HGPS cell (cell line): ENCODE data around the genes SELENOW and TPRX1.

DNA sequence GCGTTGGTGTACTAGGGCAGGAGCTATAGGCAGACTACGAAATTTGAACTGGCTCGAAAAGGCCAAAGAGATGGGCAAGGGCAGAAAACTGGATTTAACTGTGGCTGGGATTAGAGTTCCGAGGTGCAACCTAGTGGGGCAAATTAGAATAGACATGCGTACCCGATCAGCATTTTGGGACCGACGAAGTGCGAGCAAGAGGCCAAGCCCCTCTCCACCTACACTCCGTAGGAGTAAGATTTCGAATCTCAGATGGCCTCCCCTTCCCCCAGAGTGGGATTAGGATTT lies 2.1 kb upstream of the INAFM1 start:
- RRBS, result no CpG with 5 or more reads among the region's 11 CpGs

DNA sequence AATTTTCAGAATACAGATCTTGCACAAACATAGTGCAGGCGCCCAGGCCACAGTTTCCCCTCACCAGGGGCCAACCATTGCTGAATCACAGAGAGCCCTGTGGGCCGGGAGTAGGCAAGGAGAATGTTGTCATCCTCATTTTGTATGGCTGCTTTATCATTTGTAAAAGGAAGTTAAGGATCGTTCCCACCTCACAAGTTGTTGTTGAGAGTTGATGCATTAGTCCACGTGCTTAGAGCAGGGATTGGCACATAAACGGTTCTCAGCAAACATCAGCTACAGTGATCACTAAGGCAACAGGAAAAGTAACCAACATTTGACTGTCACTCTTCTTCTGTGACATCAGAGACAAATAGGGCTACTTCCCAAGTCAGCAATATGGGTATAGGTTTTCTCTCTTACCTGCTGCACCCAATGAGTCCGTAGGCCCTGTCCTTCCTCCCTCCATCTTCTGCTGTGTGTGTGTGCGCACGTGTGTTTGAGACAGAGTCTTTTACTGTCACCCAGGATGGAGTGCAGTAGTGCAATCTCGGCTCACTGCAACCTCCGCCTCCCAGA lies 30.0 kb downstream of the MEIS3 start:
- RRBS, result no CpG with 5 or more reads among the region's 10 CpGs

DNA sequence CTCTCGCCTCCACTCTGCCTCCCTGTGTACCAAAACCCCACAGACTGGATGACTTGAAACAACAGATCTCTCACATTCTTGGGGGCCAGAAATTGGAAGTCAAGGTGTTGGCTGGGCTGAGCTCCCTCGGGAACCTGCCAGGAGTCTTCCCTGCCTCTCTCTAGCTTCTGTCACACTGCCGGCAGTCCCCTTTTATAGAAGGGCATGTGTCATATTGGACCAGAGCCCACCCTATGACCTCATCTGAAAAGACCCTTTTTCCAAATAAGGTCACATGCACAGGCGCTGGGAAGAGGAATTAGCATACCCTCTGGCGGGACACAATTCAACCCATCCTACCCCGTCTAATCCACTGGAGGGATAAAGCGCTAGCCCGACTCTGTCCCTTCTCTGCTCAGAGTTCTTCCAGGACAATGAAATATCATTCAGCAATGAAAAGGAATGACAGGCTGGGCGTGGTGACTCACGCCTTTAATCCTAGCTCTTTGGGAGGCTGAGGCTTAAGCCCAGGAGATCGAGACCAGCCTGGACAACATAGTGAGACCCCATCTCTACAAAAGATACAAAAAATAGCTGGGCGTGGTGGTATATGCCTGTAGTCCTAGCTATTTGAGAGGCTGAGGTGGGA lies 28.7 kb downstream of the MEIS3 start:
- RRBS, result no CpG with 5 or more reads among the region's 12 CpGs

- RRBS, result 27% methylated on average over 10 of the region's 80 CpGs
These were observed 10.8 kb upstream of the MEIS3 start for GRCh38 chr19:47429760-47430849.

DNA sequence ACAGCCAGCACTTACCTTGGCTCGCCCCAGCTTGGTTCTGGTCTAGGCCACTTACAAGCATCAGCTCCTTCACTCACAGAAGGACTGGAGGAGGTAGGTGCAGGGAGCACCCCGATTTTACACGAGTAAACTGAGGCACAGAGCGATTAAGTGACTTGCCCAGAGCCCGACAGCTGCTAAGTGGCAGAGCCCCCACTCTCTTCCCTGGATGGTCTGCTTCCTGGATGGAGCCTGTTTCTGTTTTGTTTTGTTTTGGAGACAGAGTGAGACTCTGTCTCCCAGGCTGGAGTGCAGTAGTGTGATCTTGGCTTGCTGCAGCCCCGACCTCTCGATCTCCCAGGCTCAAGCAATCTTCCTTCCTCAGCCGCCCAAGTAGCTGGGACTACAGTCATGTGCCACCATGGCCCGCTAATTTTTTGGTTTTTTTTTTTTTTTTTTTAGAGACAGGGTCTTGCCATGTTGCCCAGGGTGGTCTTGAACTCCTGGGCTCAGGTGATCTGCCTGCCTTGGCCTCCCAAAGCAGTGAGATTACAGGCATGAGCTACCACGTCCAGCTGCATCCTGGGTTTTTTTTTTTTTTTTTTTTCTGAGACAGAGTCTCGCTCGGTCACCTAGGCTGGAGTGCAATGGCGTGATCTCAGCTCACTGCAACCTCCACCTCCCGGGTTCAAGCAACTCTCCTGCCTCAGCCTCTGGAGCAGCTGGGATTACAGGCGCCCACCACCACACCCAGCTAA lies 17.4 kb downstream of the BICRA start:
- RRBS, result no CpG with 5 or more reads among the region's 15 CpGs

- RRBS, result no CpG with 5 or more reads among the region's 6 CpGs
These were observed 39.5 kb upstream of the EHD2 start for GRCh38 chr19:47673699-47674225.

DNA sequence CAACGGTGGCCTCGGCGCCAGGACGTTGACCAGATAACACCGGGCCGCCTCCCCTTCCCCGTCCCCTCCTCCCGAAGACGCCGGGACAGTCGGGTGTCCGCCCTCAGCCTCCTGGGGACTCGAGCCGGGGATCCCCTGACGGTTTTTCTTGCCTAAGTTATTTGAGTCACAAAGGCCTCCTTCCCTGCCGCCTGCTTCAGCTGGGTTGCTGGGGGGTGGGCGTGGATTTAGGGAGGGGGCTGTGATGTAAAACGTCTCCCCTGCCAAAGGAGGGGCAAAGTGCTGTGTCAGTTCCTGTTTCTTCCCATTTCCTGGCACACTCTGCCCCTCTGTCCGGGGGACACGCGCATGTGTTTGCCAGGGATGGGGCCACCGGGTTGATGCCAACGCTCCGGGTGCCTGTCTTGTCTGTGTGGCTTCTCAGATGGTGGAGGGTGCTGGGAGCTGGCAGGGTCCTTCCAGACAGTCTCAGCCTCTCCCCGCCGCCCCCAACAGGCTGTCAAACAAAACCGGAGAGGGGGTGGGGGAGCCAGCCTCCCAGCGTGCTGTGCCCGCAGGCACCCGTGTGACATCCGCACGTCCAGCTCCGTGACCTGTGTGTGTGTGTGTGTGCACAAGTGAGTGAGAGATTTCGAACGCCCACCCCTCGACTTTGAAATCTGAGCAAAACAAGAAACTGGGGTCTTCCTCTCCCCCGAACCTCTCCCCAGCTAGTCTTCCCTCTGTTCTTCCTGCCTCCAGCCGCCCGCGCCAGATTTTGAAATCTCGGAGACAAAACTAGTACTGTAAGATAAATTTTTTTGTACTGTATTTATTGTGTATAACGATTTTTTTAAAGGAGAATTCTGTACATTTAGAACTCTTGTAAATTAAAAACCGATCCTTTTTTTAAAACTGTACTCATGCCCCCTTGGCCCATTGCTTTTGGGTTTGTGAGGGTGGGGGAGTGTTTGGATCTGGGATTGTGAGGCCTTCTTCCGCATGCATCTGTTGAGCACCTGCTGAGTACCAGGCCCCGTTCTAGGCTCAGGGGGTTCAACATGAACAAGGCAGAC lies 10.5 kb upstream of the EHD2 start:
- RRBS, result 77% methylated on average over 16 of the region's 45 CpGs

DNA sequence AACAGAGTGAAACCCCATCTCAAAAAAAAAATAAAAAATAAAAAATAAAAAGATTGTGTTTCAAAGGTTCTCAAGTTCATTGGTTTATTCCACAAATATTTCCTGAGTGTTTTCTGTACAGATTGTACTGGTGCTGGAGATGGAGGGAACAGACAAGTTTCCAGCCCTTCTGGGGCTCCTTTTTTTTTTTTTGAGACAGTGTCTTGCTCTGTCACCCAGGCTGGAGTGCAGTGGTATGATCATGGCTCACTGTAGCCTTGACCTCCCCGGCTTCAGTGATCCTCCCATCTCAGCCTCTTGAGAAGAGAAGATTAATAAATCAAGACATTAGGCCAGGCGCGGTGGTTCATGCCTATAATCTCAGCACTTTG lies 12.3 kb upstream of the NOP53 start:
- RRBS, result no CpG with 5 or more reads among the region's 3 CpGs

- RRBS, result no CpG with 5 or more reads among the region's 17 CpGs
These were observed 7.0 kb downstream of the NOP53 start for GRCh38 chr19:47752282-47752793.

GRCh38 chr19:47778109-47778952 lies at the start of gene SELENOW:
Gene SELENOW (plus strand): TSS chr19:47778703.
- RRBS, result 2% methylated on average over 11 of the region's 64 CpGs

GRCh38 chr19:47781941-47782467 lies 3.5 kb downstream of the SELENOW start:
- RRBS, result 43% methylated on average over 5 of the region's 7 CpGs

DNA sequence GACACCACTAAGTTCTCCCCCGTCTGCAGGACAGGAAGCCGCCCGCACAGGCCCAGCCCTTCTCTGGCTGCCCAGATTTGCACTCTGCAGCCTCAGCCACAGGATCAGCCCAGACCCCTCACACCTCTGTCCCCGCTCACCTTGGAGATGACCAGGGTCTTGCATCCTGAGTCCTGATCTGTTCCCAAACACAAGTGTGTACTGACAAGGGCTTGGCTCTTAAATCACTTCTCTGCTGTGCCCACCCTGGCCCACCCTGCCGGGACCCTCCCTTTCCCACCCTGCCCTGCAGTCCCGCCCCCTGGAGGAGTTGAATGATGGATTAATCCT lies at the start of gene TPRX1:
Gene TPRX1, minus strand, starts transcription at position 177 of the 330 bp plus-strand sequence.
- RRBS, result no CpG with 5 or more reads among the region's 6 CpGs

GRCh38 chr19:48061307-48062521 lies 17.8 kb upstream of the CABP5 start:
- RRBS, result 72% methylated on average over 3 of the region's 39 CpGs

- RRBS, result no CpG with 5 or more reads among the region's 6 CpGs
These were observed 11.4 kb downstream of the CARD8 start for GRCh38 chr19:48244276-48244723.

GRCh38 chr19:48333092-48333615 lies 7.8 kb downstream of the EMP3 start:
- RRBS, result no CpG with 5 or more reads among the region's 18 CpGs

DNA sequence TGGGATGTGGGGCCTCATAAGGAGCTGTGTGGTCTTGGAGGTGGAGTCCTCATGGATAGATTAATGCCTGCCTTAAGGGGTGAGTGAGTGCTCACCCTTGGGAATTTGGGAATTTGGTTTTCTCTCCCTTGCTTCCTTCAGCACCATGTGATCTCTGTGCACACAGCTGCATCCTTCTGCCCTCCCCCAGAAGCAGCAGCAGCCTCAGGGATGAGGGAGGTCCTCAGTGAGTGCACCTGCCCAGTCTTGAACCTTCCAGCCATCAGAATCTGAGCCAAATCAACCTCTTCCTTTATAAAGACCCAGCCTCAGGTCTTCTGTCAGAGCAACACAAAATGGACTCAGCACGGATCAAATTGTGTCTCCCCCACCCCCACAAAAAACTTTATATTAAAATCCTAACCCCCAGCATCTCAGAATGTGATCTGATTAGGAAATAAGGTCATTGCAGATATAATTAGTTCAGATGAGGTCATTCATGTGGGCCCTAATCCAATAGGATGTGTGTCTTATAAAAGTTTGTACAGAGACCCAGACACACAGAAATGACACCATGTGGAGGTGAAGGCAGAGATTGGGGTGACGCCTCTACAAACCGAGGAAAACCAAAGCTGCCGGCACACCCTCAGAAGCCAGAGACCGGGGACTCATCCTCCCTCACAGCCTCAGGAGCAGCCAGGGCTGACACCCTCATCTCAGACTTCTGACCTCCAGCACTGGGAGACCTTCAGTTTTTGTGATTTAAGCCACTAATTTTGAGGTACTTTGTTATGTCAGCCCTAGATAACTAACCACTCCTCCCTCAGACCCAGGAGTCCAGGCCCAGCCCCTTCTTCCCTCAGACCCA lies 13.0 kb downstream of the CYTH2 start:
- RRBS, result no CpG with 5 or more reads among the region's 5 CpGs

GRCh38 chr19:48489721-48490038 lies 20.5 kb downstream of the CYTH2 start:
- RRBS, result no CpG with 5 or more reads among the region's 9 CpGs

GRCh38 chr19:48501406-48502013 lies 10.1 kb downstream of the LMTK3 start:
- RRBS, result no CpG with 5 or more reads among the region's 19 CpGs

- RRBS, result no CpG with 5 or more reads among the region's 24 CpGs
These were observed 9.5 kb downstream of the LMTK3 start for GRCh38 chr19:48502014-48502721.

DNA sequence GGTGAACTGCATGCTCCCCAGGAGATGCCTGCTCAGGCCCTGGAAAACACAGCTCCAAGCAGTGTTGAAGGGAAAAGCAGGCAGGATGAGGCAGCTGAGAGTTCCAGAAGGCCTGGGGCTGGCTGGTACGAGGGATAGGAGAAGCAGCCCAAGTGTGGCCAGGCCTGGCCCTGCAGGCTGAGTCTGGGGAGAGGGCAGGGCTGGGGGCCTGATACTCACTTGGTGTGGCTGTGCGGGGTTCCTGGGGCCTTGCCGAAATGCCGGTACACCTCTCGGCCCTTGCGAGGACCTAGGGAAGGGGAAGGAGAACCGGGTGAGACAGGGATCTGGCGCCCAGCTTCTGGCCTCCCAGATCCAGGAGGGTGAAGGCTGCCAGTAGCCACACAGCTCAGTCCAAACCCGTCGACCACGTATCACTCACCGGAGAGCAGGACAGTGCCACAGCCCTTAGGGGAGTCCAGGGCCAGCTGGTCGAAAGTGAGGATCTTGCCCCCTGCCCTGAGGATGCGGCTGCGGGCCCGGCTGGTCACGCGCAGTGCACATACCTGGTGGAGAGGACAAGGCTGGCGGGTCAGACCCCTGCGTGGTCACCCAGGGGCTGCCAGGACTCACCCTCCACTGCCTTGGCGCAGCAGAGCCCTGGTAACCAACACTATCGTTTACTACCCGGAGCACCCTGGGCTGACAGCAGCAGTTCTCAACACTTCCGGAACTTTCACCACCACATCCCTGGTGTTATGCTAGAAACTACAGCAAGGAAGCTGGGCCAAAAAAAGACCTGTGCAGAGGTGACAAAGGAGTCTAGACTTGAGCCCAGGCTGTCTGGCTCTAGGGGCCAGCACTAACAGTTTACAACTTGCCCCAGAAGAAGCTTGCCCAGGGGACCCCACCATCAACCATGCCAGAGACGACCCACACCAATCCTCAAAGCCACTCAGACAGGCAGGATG lies 1.1 kb upstream of the FAM83E start:
- RRBS, result 94% methylated on average over 11 of the region's 25 CpGs